Caco-2 (cell line): Measurements from ENCODE around the genes CDHR1 and NUTM2D.

GRCh38 chr10:84194367-84195040 lies at the start of gene CDHR1:
Gene CDHR1, plus strand, starts transcription at chr10:84194537.
- PRO-cap: no peak
- RRBS: 11% methylated on average over 12 of the region's 61 CpGs

- PRO-cap: no peak
- RRBS: no CpG with 5 or more reads among the region's 7 CpGs
These were observed 323 bp upstream of the RGR start for GRCh38 chr10:84244513-84244946.

GRCh38 chr10:84329969-84331110 lies 2.0 kb downstream of the CCSER2 start:
- PRO-cap: no peak
- RRBS: no CpG with 5 or more reads among the region's 16 CpGs

DNA sequence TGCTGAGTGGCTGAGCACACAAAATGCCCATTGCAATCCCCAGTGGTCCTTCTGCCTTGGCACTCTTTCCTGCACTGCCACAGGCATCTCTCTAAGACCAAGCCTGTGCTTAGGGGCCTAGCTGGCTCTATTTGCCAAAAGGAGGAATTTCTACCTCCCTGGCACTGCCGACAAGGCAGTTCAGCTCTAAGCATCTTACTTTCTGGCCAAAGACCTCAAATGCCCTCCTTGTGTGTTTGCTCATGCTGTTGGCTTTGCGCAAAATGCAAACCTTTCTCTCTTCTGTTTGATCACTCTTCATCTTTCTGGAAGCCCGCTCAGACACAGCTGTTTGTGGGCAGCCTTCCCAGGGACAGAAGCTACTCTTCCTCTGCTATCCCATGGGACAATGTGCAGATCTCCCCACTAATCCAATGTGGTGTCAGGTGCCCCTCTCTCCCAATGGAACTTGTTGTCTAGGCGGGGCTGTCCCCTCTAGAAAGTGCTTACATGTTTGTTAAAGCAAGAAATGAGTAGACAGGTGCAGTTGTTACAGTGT lies 278.6 kb downstream of the CCSER2 start:
- PRO-cap: no peak
- RRBS: no CpG with 5 or more reads among the region's 4 CpGs

GRCh38 chr10:85642101-85643053 lies 724.2 kb downstream of the GRID1 start:
- PRO-cap: bidirectional peak, plus-strand start at chr10:85642944, minus-strand start at chr10:85642829
- RRBS: no CpG with 5 or more reads among the region's 5 CpGs

- PRO-cap: bidirectional peak, plus-strand start at chr10:86400137, minus-strand start at chr10:86399895; bidirectional peak, plus-strand start at chr10:86400514, minus-strand start at chr10:86400540
- RRBS: 4% methylated on average over 20 of the region's 101 CpGs
These were observed 33.5 kb upstream of the GRID1 start for GRCh38 chr10:86399734-86400836.

DNA sequence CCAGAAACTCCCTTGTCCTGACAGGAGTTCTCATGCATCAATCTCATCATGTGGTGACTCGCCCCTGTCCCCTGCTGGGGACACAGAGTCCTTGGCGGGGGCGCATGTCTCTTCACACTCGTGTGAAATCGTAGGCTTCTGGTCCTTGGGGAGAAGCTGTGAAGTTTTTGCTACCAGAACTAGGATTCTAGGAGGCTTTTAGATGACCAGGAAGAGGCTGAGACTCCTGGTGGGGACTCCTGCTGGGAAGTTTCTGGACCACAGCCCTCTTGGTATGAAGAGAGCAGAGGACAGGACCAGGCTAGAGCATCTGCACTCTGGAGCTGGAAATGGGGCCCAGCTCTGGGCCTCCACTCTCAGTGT lies 9.8 kb upstream of the OPN4 start:
- PRO-cap: no peak
- RRBS: no CpG with 5 or more reads among the region's 5 CpGs

- PRO-cap: bidirectional peak, plus-strand start at chr10:86712103, minus-strand start at chr10:86712076
- RRBS: 11% methylated on average over 1 of the region's 25 CpGs
These were observed 43.7 kb downstream of the LDB3 start for GRCh38 chr10:86711955-86712419.

GRCh38 chr10:86782471-86783752 lies 26.5 kb downstream of the BMPR1A start:
- PRO-cap: no peak
- RRBS: no CpG with 5 or more reads among the region's 8 CpGs

GRCh38 chr10:87081454-87081902 lies 13.2 kb downstream of the GLUD1 start:
- PRO-cap: no peak
- RRBS: no CpG with 5 or more reads among the region's 7 CpGs

GRCh38 chr10:87211834-87212317 lies 13.4 kb upstream of the NUTM2A start:
- PRO-cap: no peak
- RRBS: no CpG with 5 or more reads among the region's 5 CpGs

- PRO-cap: no peak
- RRBS: no CpG with 5 or more reads among the region's 2 CpGs
These were observed at the start of gene NUTM2D for GRCh38 chr10:87357568-87357849. Gene NUTM2D, plus strand, starts transcription at chr10:87357744.

GRCh38 chr10:87635708-87636026 lies 24.0 kb upstream of the PAPSS2 start:
- PRO-cap: no peak
- RRBS: no CpG with 5 or more reads among the region's 3 CpGs

- PRO-cap: no peak
- RRBS: no CpG with 5 or more reads among the region's 5 CpGs
These were observed 57.9 kb downstream of the ATAD1 start for GRCh38 chr10:87760051-87760677.

- PRO-cap: no peak
- RRBS: no CpG with 5 or more reads among the region's 21 CpGs
These were observed 745 bp upstream of the ATAD1 start for GRCh38 chr10:87818650-87819291.

GRCh38 chr10:87938112-87938648 lies 74.8 kb downstream of the PTEN start:
- PRO-cap: no peak

GRCh38 chr10:88255943-88256919 lies 326.9 kb downstream of the RNLS start:
- PRO-cap: no peak
- RRBS: no CpG with 5 or more reads among the region's 26 CpGs

DNA sequence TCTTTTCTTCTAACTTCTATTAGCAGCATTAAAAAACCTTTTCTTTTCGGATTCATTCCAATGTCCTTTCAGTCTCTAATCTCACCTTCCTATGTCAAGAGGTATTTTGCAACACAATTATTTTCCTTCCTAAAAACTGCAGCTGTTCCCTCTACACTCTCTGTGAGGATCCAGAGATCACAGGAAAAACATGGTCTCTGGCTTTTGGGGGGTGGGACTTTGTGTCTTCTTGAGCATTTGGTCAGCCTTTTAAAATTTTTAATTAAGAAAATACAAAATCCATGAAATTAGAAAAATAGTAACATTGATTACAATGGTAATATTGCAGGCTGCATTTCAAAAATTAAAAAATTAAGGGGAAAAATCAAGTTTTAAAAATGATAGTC lies 107.6 kb downstream of the RNLS start:
- PRO-cap: no peak
- RRBS: no CpG with 5 or more reads among the region's 1 CpG

GRCh38 chr10:88728362-88729004 lies 22.4 kb downstream of the LIPK start:
- PRO-cap: no peak
- RRBS: no CpG with 5 or more reads among the region's 23 CpGs

GRCh38 chr10:88792845-88793066 lies 9.8 kb upstream of the LIPM start:
- PRO-cap: no peak
- RRBS: no CpG with 5 or more reads among the region's 3 CpGs